ENCODE measurements around a stretch of chr2.

- PRO-cap = no peak
Observed at GRCh38 chr2:234982727-234983529, 31.1 kb downstream of the SH3BP4 start.

DNA sequence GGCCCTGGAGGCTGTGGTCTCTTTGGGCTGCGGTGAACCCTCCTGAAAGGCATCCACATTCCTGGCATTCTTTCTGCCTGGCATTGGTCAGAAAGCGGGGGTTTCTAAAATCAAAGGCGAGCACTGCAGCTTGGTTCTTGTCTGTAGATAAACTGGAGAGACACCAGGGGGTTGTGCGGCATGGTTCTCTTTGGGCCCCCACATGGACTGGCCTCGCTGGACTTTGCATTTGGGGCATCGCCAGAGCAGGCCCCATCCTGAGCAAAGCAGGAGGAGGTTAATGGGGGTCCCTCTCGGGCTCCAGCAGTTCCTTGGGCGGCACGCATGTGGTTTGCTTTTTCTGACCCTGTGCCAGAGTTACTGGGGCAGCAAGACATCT is 44.8 kb downstream of the SH3BP4 start:
- PRO-cap = no peak

DNA sequence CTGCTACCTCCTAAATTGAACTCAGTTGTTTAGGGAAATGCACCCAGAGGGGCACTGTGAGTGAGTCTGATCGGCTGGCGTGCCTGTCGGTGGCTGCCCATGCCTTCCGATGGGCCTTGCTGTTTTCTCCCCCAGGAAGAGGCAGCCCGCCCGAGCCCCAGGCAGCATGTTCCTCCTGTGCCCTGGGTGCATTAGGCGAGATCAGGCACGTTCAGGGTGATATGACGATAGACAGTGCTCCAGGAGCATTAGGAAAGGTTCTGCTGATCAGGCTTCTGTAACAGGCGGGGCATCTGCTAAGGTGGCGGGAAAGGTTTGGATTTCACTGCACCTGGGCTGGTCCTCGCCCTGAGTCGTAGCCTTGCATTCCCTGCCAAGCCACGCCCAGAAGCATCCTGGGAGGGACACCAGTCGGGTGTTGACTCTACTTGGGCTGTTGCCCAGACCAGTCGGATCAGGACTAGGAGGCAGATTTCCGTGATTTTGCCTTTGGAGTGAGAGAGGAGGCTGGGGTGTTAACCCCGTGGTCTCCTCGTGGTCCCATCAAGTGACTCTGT is 75.0 kb downstream of the SH3BP4 start:
- PRO-cap = no peak

- PRO-cap = no peak
Observed at GRCh38 chr2:235027323-235028264, 75.8 kb downstream of the SH3BP4 start.

DNA sequence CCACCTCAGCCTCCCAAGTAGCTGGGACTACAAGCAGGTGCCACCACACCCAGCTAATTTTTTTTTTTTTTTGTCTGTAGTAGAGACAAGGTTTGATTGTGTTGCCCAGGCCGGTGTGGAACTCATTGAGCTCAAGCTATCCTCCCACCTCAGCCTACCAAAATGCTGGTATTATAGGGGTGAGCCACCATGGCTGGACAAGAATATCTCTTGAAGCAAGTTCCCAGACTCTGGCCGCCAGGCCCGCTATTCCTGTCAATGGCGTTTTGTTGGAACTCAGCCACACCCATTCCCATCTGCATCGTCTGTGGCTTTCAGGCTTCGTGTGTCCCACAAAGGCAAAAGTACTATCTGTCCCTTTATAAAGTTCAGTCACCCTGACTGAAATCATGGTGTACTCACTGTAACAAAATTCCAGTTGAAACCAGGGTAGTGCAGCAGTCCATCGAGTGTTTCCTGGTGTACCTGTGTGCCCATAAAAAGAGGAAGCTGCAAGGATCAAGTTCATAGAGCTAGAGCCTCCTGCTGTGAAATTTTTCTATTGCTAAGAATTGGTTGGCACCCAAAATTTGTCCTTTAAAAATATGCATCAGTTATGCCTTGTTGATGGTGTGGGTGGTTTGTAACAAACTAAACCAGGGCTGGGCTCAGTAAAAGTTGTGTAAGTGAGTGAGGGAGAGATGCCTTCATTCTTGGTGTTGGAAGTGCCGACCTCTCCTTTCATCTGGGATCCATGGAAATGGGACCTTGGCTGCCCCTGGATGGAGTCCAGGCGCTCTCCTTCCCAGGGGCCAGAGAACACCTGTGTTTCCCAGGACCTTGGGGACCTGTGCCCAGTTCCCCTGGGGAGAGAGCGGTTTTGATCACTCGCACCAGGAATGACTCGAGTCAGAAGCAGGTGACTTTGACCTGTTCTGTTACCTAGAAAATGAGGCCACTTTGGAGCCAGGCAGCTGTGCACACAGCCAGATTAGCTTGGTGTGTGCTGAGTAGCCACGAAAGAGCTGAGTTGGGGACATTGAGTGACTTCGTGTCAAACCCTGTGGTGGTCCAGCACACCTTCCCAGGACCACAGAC is 97.0 kb downstream of the SH3BP4 start:
- PRO-cap = no peak

- PRO-cap = no peak
Observed at GRCh38 chr2:235053608-235054313, 101.9 kb downstream of the SH3BP4 start.

DNA sequence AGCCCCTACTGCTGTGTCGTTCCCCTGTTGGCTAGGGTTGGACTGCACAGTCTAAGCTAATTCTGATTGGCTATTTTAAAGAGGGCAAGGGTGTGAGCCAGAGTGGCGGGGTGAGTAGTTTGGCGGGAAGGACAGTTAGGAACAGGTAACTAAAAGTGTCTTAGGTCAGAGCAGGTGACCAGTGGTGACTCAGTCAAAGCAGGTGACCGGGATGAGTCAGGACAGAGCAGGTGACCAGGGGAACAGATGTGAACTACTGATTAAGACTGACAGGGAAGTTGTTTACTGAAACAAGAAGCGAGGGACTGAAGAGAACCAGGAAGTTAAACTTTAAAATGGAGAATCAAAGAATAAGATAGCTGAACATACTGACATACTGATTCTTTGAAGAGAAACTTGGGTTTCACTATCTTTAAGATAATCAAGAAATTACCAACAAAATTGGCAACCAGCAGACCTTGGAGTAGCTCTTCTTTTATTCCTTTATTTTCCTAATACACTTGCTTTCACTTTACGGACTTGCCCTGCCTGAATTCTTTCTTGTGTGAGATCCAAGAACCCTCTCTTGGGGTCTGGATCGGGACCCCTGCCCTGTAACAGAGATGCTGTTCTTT is 49.5 kb upstream of the AGAP1 start:
- PRO-cap = no peak

DNA sequence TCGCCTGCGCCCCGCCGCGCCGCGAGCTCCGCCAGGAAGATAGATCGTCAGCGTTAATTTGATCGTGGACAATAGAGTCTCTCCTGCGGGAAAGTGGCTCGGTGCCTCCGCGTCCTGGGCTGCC is 1.0 kb downstream of the AGAP1 start:
- PRO-cap = no peak

GRCh38 chr2:235511108-235511991 is 17.5 kb downstream of the AGAP1 start:
- PRO-cap = no peak

GRCh38 chr2:235641101-235641814 is 147.4 kb downstream of the AGAP1 start:
- PRO-cap = unidirectional peak, minus-strand start at chr2:235641586

DNA sequence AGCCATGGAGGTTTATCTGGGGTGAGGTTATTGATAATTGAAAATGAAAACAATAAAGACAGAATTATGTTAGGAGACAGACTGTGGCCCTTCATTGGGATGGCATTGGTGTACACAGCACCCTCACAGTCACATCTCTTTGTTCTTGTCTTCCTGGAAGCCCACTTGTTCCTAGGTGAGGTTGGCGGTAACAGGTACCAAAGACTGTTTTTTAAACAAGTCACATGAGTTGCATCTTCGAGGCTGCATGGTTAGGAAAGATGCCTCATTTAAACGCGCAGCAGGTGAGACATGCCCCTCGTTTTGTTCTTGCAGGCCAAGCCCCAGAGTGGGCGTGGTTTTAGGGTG is 175.2 kb downstream of the AGAP1 start:
- PRO-cap = no peak

DNA sequence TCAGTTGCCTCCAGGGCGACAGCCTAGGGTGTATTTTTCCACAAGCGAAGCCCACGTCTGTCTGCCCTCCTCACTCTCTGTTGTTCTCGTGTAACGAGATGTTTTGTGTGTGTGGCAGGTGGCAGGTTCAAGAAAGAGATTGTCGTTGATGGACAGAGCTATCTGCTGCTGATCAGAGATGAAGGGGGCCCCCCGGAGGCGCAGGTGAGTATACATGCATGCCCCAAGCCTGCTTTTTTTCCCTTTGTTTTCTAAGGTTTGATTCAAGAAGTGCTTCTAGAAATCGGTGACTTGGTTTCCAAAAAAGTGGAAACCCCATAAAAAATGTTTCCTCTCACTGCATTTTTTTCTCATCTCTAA is 247.0 kb downstream of the AGAP1 start:
- PRO-cap = no peak

GRCh38 chr2:235787517-235788017 is 293.7 kb downstream of the AGAP1 start:
- PRO-cap = no peak

- PRO-cap = no peak
Observed at GRCh38 chr2:235975660-235976708, 192.2 kb downstream of the GBX2 start.

DNA sequence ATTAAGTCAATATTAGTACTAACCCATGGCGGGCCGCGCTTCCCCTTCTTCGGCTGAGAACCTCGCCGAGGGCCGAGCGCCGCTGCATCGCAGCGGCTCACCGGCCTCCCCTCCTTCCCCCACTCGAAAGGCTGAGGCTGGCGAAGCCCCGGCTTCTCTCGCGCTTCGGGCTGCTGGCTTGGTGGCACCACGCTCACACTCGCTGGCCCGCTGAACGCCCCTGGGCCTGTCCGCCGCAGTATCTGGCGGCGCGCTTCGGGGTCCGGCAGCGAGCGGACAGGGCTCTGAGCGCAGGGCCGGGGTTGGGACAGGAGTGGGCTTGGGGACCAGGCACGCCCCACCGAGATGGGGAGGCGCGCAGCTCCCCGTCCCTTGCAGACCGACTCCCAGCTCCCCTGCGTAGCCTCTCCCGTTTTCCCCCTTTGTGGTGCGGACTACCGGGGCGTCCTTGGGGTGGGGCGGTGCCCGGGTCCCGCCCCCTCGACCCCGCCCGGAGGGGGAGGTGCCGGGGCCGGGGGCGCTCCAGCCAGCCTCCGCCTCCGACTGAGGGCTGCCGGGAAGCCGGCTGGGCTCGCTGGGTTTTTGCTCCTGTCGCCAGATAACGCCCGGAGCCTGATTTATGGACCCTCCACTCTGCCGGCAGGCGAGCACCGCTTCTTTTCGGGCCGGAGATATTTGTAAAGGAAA is 3.9 kb downstream of the GBX2 start:
- PRO-cap = bidirectional peak, plus-strand start at position 550 of the sequence, minus-strand start at position 429 of the sequence

DNA sequence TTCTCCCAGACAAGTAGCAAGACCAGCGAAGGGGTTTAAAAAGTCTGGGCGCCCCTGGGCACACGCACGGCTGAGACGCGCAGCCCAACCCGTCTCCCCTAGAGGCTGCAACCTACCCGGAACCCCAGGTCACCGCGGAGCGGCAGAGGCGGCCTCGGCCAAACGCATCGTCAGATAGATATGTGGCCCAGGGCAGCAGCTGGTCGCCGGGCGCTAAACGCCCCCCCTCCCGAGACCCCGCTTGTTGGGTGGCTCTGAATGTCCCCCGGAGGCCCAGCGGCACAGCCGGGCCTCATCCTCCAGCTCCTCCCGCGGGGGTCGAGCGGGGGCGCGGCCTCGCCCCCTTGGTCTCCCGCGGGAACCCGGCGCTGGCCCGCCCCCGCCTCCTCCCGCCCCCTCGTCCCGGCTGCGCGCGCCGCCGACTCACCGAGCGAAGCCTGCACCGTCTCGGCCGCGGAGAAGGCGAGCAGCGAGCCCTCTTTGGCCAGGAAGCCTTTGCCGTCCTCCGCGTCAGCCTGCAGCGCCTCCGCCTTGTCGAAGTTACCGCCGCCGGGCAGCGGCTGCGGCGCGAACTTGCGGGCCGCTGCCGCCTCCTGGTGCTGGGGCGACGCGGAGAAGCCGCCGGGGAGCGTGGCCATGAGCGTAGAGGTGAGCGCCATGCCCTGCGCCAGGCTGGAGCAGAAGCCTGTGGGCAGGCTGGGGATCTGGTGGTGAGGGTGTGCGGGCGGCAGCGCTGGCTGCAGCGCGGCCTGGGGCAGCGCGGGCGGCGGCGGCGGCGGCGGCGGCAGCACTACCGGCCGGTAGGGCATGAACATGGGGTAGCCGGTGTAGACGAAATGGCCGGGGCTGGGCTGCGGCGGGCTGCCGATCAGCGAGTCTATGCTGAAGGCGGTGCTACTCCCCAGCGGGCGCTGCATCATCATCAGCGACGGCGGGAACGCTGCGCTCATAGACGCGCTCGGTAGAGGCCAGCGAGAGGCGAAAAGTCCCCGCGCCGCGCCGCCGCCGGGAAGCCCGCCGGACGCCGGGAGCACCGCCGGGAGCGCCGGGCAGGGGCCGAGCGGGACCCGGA is 828 bp downstream of the GBX2 start:
- PRO-cap = no peak

DNA sequence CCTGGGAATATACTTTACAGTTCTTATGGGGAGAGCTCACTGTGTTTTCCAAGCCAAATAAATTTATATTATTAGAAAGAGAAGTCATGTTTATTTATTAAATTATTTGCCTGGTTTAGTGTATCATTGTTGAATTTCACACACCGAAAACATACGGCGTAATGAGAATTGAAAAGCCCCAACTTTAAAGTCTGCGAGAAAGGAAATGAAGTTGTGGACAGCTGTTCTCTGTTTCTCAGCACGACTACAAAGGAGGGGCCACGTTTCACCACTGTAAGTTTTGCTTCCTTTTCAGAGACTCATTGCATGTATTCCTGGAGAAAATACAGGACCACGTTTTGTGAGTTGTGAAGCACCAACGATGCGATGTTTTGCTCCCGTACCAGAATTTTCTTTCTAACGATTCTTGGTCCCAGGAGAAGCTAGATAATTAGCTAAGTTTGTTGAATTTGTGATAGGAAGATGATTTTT is 23.9 kb upstream of the ACKR3 start:
- PRO-cap = no peak

DNA sequence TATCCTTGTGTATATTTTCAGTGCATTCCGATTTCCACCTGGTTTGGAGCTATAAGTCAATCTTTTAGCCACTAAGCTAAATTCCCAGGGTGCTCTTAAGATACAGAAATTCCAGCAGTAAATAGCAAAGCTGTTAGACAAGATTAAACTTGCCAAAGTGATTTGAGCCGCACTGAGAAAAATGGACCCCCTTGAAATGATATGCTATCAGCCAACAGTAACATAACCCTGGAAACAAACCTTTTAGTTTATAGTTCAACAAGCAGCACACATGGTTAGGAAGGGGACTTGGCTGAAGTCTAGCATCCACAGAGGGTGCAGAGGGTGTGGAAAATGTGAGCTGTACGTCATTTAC is 99.9 kb upstream of the COPS8 start:
- PRO-cap = no peak

DNA sequence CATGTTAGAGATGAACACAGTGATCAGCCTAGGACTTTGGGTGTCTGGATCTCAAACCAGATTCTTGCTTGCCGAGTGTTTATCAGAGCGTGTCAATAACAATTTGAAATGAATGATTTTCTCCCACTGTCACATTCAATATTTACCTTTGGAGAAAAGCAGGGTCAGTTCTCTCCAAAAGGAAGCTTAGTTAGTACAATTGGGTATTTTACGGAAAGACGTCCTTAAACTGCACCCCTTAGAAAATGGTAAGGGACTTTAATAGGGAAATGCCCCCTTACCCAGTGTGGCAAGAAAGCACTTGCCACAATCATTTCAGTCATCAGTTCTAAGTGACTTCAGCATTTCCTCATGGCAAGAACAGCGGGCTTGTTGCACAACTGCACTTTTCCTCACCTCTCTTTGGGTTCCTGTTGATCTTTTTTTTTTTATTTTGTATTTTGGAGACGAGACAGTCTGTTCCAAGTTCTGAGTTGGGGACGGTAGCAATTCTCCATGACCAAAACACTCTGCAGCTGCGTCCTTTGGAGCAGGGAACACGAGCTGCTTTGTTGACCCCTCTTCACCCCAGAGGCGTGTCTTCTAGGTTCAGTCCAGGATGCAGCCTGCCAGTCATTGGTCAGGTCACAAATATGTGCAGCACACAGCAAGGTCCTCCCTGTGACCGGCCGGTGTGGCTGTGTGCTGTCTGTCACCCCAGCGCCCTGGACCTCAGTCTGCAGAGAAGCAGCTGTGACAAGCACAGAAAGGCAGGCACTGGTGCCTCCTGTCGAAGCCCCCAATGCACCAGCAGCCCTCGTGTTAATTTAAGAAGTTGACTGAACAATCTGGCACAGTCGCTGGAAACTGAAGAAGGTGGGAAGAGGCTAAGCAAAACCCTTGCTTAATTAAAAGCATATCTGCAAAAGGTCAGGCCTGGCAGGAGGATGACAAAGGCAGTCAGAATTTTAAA is 97.0 kb upstream of the COPS8 start:
- PRO-cap = no peak

GRCh38 chr2:237156389-237156889 is 70.8 kb downstream of the COPS8 start:
- PRO-cap = bidirectional peak, plus-strand start at chr2:237156716, minus-strand start at chr2:237156540

All from tibial artery (tissue), 1 donor.